BJ (cell line): Measurements from ENCODE around the genes DIP2C and LARP4B.

DNA sequence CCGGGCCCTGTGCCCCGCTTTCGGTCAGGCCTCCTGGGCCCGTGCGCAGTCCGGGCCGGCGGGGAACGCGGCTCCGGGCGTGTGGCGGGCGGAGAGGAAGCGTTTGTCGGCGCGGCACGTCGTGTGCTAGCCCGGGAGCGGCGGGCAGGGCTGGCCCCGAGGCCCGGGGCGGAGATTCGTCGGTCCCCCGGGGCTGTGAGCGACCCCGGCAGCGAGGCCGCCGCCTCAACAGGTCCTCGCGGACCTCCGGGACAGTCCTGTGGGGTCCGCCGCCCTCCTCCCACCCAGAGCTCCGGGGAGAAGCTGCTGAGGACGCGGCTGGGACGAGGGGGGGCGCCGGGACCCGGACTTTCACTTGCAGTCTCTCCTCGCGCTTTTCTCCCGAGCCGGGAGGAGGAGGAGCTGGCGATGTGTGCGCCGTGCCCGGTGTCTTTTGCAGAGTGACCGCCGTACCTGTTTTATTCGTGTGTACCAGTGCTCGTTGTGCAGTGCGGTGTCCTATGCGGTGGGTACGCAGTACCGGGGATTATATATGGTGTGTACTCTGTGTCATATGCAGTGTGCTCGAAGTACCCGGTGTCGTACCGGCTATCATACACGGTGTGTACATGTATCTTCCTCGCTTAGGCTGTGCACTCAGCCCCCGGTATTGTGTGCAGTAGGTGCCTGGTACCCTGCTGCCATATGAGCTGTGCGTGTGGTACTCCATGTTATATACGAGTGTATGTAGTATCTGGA is 827 bp downstream of the ZMYND11 start:
- CAGE, long polyA plus RNA = no peak
- RRBS = under 1% methylated on average over 47 of the region's 71 CpGs

GRCh38 chr10:241884-242287 is 106.6 kb downstream of the ZMYND11 start:
- CAGE, long polyA plus RNA = no peak
- RRBS = no CpG with 5 or more reads among the region's 6 CpGs

DNA sequence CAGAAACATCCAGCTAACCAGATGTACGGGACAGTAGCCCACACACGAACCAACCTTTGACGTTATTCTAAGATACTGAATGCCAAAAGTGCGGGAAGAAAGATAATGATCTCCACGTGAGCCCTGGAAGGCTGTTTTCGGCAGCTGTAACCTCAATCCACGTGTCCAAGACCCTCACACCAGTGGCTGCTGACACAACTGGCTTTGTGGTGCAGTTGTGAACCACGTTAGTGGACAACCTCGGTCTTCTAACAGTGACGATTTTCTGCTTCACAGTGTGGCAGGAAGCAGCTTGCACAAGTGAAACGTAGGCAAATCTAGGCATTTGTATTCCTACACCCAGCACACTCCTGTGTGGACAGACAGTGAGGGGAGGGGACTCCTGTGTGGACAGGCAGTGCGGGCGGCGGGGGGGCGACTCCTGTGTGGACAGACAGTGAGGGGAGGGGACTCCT is 251.9 kb downstream of the ZMYND11 start:
- CAGE, long polyA plus RNA = no peak
- RRBS = no CpG with 5 or more reads among the region's 15 CpGs

DNA sequence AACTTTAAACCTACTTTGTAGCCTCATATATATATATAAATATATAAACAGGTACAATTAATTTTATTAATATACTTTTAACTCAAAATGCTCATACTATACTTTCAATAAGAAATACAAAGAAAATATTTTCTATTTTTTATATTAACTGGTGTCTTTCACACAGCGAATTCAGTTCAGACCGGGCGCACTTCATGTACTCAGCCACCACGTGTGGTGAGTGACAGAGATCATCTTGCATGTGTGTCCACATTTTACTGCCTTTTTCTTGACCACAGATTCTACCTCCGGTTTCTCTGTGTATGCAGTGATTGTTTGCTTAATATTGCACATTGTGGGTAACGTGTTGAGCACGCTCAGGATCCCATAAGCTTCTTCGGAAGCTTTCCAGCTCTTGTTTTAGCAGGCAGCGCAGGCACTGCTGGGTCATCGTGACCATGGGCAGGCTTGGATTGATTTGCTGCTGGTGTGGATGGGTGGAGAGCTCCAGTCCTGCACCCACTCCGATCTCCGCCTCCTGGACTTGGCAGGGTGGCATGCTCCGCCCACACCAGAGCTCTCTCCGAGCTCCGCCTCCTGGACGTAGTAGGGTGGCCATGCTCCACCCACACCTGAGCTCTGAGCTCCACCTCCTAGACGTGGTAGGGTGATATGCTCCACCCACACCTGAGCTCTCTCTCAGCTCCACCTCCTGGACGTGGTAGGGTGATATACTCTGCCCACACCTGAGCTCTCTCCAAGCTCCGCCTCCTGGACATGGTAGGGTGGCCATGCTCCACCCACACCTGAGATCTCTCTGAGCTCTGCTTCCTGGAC is 253.3 kb downstream of the DIP2C start:
- CAGE, long polyA plus RNA = no peak
- RRBS = 96% methylated on average over 4 of the region's 19 CpGs

GRCh38 chr10:520369-520764 is 169.1 kb downstream of the DIP2C start:
- CAGE, long polyA plus RNA = no peak
- RRBS = no CpG with 5 or more reads among the region's 6 CpGs

DNA sequence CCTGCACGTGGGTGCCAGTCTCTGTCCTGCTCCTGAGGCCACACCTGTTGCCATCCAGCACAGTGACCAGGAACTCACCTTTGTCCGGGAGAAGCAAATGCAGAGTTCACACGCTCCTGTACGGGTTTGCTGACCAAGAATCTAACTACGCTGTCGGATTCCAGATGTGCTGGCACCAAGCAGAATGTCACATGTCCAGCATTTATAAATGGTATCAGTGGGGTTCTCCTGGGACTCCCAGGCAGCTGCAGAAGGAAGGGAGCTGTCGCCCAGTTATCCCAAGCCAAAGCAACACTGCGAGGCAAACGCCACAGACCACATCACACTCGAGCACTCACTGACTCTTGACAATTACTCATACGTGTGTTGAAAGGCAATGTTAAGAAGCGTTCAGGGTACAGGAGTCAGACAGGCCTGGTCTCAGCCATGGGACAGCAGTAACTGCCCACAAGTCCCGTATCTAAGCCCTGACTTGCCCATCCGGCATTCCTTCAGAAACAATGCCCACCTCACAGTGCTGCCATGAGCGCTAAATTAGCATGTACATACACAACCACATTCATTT is 113.4 kb downstream of the DIP2C start:
- CAGE, long polyA plus RNA = no peak
- RRBS = no CpG with 5 or more reads among the region's 15 CpGs

DNA sequence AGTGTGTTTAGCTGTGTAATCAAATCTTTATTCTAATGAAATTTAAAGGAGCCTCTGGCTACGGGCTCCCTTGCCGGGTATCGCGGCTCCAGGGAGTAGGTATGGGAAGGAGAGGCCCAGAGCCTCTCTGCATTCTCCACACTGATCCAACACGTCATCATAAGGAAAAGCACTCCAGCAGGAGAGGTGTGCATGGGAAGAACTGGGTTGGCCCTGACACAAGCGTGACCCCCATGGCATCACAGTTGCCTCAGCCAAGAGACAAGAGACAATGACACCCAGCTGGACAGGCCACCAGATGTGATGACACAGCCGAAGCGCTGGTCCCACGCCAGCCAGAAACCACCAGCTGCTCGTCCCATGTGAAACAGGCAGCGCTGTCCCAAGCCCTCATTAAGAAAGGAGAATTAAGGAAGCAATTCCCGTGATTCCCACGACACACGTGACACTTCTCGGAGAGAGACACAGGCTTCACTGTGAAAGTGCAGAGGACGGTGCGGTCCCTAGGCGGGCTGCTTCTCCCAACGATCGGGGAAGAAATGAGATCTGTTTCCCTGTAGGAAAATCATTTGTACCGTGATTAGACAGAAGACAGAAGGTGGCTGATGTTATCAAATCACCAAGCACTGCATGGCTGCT is 74.7 kb downstream of the DIP2C start:
- CAGE, long polyA plus RNA = no peak
- RRBS = no CpG with 5 or more reads among the region's 21 CpGs

DNA sequence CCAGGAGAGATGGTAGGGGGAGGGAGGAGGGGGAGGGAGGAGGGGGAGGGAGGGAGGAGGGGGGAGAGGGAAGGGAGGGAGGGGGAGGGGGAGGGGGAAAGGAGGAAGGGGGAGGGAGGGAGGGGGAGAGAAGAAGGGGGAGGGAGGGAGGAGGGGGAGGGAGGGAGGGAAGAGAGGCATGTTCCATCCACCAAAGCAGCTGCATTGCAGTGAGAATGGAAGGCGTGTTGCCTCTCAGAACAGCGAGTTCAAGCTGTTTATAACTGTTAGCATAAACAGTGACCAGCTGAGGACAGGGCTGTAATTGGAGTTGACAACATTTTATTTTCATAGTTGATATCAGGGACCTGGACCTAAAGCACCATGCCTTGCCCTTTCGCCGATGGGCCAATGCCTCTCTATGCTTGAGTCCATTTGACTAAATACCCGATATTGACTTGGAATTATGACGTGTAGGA is 67.2 kb downstream of the DIP2C start:
- CAGE, long polyA plus RNA = no peak
- RRBS = no CpG with 5 or more reads among the region's 6 CpGs

- CAGE, long polyA plus RNA = no peak
- RRBS = 84% methylated on average over 4 of the region's 13 CpGs
Measured at GRCh38 chr10:652260-652688, 37.2 kb downstream of the DIP2C start.

DNA sequence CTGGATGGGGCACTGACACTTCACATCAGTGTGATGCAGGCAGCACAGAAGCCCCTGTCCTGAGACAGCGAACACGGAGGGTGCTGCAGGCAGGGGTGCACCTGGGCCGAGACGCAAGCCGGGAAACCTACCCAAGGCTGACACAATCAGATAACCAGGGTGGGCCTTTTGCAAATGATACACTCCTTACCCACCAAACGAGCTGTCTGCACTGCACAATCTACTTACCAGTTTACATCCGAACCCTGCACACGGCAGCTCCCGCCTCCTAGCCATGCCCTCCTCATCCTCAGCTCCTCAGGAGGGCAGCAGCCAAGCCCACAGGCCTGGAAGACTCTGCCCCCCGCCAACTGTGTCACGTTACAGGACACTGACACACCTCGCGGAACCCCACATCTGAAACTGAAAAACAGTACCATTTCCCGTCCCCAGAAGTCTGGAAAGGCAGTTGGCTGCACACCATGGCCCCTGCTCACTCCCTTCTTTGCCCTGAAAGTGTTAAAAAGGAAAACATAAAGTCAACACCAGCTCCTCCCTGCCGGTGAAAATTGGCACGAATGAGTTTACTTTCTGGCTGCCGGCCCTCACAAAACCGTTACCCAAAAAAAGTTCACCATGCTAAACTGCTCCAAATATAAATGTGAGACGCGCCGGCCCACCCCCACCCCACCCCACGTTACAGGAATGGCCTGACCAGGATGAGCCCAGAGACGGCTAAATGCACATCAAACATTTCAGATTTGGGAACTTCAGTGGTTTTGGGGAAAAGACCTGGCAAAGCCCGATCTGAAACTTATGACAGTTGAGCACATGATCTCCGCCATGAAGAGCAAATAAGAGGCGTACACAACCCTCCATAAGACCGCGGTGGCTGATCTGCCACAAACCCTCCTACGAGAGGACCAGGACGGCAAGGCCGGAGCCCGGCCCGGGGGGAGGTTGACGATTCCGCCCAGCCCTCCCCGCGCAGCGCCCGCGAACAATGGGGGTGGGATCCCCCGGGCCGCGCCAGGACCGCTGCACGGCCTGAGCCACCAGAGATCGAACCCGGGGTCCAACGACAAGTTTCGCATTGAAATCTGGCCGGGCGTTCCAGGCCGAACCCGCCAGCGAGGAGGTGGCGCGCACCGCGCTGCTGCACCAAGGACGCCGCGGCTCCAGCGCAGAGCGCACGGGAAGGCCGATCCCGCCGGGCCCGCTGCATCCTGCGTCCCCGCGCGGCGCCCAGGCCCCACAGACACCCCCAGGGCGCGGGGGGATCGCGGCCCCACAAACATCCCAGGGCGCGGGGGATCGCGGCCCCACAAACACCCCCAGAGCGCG is 1.1 kb downstream of the DIP2C start:
- CAGE, long polyA plus RNA = no peak
- RRBS = 1% methylated on average over 28 of the region's 83 CpGs

GRCh38 chr10:689324-690409 is at the start of gene DIP2C:
Gene DIP2C (minus strand): TSS chr10:689668.
- CAGE, long polyA plus RNA = no peak
- RRBS = 2% methylated on average over 36 of the region's 157 CpGs

DNA sequence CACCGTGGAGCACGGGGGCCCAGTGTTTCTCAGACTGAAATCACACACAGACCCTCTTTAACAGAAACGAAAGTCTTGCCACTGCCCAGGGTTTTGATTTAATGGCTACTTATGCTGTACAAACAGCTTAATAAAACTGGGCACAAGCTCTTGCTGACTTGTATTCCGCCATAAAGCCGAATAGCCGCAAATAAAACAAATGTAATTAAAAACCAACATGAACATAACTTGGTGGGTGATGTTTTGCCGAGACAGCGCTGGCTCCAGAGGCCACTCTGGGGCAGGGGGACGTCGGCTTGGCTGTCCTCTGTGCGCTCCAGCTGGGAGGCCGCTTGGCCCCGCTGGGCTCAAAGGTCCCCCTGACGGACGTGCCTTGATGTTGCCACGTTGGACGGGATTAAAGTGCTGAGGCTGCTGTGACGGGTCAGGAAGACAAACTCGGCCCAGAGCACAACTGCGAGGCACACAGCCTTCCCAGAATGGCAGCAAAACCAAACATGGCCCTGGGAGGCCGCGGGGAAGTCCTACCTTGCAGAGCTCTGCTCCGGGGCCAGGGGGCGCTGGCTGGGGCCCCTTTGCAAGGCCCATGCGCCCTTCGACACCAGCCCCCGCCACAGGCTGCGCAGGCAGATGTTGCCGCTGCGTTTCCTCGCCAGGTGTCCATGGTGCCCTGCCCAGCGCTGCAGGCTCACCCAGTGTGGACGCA is 99.3 kb upstream of the DIP2C start:
- CAGE, long polyA plus RNA = no peak
- RRBS = no CpG with 5 or more reads among the region's 33 CpGs

GRCh38 chr10:931046-931913 is at the start of gene LARP4B:
Gene LARP4B (minus strand): TSS chr10:931705.
- CAGE, long polyA plus RNA = no peak
- RRBS = under 1% methylated on average over 59 of the region's 116 CpGs

DNA sequence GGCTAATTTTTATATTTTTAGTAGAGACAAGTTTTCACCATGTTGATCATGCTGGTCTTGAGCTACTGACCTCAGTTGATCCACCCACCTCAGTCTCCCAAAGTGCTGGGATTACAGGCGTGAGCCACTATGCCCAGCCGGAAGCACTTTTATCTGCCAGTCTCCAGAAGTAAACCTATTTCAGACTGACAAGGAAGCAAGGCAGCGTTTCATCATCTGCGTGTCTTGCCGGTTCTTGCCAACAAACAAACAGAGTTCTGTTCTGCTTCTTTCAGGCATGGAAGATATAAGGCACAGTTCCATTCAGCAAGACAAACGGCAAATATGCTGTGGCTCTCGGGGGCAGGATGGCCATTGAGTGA is 15.5 kb upstream of the LARP4B start:
- CAGE, long polyA plus RNA = no peak
- RRBS = 94% methylated on average over 4 of the region's 7 CpGs

GRCh38 chr10:995184-995886 is 7.1 kb downstream of the GTPBP4 start:
- CAGE, long polyA plus RNA = no peak
- RRBS = no CpG with 5 or more reads among the region's 9 CpGs

- CAGE, long polyA plus RNA = no peak
- RRBS = no CpG with 5 or more reads among the region's 8 CpGs
Measured at GRCh38 chr10:1035189-1035694, 9.6 kb upstream of the IDI2 start.

- CAGE, long polyA plus RNA = no peak
- RRBS = no CpG with 5 or more reads among the region's 1 CpG
Measured at GRCh38 chr10:1046415-1046651, 2.6 kb downstream of the IDI1 start.

DNA sequence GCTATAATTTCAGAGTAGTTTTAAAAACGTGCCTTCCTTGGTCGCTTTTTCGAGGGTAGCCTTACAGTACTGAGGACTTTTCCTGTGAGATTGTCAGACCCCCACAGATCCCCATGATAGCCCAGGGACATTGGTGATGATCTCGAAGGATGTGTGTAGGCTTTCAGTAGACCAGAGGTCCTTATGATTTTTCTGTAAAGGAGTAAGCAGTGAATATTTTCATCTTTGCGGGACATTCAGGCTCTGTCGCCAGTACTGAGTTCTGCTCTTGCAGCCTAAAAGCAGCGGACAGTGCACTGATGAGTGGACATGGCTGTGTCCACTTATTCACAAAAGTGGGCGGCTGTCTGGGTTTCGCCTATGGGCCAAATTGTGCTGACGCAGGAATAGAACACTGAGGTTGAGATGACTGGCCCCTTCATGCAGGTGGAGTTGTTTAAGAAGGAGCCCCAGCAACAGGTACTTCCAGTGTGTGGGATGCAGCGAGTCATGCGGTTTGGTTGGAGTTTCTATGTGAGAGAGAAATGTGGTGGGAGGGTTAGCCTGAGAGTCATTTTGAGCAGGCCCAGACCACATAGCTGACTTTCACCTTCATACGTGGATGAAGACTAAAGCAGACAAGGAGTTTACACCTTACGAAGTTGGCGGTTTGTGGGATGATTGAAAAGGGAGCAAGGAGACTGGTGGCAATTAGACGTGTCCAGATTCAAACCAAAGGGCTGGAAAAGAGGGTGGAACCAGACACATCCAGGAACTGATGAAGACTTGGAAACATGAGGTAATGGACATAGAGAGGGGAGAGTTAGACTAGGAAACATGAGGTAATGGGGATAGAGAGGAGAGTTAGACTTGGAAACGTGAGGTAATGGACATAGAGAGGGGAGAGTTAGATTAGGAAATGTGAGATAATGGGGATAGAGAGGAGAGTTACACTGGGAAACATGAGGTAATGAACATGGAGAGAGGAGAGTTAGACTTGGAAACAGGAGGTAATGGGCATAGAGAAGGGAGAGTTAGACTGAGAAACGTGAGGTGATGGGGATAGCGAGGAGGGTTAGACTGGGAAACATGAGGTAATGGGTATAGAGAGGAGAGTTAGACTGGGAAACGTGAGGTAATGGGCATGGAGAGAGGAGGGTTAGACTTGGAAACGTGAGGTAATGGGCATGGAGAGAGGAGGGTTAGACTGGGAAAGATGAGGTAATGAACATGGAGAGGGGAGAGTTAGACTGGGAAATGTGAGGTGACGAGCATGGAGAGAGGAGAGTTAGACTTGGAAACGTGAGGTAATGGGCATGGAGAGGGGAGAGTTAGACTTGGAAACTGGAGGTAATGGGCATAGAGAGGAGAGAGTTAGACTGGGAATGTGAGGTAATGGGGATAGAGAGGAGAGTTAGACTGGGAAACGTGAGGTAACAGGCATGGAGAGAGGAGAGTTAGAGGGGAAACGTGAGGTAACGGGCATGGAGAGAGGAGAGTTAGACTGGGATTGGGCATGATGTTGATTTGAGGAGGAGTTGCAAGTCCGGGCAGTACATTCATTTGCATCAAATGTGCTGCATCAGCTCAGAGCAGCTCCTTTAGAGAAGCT is 38.4 kb downstream of the WDR37 start:
- CAGE, long polyA plus RNA = no peak
- RRBS = no CpG with 5 or more reads among the region's 27 CpGs

GRCh38 chr10:1552275-1552629 is 185.1 kb downstream of the ADARB2 start:
- CAGE, long polyA plus RNA = no peak
- RRBS = 11% methylated on average over 1 of the region's 7 CpGs

DNA sequence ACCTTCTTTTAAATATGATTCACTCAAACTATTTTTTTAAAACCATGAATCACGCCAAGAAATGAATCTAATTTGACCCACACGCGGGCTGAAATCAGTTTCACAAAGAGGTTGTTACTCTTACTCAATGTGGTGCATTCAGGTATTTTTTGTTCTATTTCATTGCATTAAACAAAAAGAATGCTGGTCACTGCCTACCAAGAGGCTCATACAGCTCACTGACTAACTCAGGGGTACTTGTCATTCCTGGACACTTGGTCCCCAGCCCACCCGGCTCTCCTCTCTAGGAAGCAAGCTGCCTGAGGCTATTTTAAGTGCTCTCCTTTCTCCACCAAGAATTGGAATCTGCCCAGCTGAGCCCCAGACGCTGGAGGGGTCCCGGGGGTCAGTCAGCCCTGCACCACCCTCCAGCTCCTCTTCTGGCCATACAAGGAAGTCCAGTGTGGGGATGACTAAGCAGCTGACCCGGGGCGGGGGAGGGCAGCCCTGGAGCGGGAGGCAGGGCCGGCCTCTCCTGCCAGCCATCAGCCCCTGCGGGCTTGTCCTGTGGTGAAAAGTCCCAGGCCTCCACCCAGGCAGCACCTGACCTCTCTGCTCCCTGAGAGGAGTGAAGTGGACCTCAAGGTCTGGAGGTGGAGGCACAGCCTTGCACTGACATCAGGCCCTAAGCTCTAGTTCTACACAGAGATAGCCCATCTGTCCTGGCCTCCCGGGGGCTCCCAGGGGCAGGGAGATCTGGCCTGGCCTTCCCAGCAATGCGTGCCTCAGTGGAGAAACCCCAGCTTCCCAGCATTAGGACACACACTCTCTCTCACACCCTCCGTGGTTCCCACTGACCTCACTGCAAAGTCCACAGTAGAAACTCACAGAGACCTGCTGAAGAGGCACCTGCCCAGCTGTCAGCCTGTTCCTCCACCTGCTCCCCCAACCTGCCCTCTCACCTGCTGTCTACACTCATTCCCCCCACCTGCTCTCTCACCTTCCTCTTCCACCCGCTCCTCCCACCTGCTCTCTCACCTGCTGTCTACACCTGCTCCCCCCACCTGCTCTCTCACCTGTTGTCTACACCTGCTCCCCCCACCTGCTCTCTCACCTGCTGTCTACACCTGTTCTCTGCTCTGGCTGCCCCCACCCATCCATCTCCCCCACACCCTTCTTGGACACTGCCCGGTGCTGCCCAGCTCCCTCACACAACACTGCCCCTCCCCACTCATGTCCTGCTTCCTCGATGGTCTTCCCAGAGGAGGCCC is 21.4 kb upstream of the PFKP start:
- CAGE, long polyA plus RNA = no peak
- RRBS = 8% methylated on average over 7 of the region's 17 CpGs